A172 (cell line): ENCODE data around the gene SCGB1D1.

- RAMPAGE, long total RNA, result no peak
Measured at GRCh38 chr11:61696508-61696976, 16.4 kb downstream of the DAGLA start.

- RAMPAGE, long total RNA, result no peak
Measured at GRCh38 chr11:61745500-61746200, 6.8 kb upstream of the MYRF start.

- RAMPAGE, long total RNA, result no peak
Measured at GRCh38 chr11:61777050-61777901, 15.1 kb downstream of the TMEM258 start.

- RAMPAGE, long total RNA, result no peak
Measured at GRCh38 chr11:61782651-61783455, 9.5 kb downstream of the TMEM258 start.

DNA sequence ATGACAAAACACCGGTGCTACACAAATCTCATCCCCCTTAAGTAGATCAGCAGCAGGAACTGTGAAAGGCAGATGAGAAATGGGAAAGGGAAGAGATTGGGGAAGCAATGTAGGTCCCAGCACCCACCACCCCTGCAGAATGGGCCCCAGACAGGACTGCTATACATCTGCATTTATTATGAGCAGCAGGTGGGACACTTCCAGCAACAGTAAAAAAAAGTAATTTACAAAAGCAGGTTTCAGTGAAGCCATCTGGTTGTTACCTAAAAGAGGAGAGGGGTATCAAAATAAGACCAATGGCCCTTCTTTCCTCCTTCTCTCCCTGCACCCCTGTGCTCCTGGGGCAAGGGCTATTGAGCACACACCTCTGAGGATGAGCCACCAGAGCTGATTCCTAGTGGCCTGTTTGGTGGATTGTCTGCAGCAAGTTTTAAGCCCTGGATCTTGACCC, 3.4 kb downstream of the TMEM258 start:
- RAMPAGE, long total RNA, result no peak

- RAMPAGE, long total RNA, result no peak
Measured at GRCh38 chr11:61802153-61802849, 9.6 kb downstream of the FEN1 start.

GRCh38 chr11:61842140-61842684, 14.1 kb downstream of the FADS2 start:
- RAMPAGE, long total RNA, result no peak

- RAMPAGE, long total RNA, result no peak
Measured at GRCh38 chr11:61861469-61862278, 29.7 kb downstream of the FADS3 start.

DNA sequence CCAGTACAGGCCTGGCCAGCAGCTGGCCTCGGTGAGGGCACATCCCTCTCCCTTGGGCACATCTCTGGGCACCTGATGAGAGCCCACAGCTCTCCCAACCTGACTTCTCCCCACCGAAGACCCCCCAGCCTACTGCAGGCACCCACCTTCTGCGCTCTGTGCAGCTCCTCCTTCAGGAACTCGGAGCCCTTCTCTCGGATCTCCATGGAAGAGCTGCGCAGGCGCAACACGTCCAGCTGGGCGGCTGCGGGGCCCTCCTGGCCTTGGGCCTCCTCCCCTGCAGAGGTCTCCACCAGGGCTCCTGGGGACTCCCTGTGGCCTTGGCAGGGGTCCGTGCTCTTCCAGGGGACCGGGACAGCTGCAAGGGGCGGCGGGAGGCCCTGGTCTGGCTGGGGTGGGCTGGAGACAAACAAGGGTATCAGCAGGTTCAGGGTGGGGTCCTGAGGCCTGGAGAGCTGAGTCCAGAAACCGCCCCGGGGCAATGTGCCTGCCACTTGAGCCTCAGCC, 9.4 kb downstream of the RAB3IL1 start:
- RAMPAGE, long total RNA, result no peak

- RAMPAGE, long total RNA, result no peak
Measured at GRCh38 chr11:61918563-61919462, 1.4 kb upstream of the RAB3IL1 start.

DNA sequence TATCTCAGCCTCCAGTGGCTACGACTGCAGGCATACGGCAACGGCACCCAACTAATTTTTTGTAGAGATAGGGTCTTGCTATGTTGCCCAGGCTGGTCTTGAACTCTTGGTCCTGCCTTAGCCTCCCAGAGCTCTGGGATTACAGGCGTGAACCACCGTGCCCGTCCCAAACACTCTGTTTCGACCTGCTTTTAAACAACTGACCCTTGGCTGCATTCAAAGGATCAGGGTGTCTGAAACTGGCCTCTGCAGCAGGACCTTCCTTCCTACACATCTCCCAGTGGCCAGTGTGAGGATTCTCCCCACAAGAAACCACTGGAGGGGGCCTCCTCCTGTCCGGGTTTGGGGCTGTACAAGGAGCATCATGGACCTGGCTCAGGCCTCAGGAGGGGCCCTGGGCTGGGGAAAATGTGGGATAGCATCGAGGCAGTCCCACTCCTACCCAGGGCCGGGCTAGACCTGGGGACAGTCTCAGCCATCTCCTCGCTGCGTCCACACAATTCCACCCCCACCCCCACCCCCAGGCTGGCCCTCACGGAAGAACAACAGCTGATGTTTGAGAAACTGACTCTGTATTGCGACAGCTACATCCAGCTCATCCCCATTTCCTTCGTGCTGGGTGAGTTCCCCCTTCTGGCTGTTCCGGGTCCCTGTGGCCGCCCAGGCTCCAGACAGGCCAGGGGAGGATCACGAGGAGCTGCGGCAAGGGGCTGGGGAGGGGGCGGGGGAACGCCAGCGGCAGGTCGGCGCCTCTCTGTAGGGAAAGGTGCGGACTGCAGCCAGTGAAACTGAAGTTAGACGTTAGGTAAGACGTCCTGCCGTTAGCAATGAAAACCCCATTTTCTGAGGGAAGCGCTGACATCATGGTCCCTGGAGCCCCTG, 4.7 kb downstream of the BEST1 start:
- RAMPAGE, long total RNA, result no peak

GRCh38 chr11:61966433-61966607, 1.1 kb downstream of the FTH1 start:
- RAMPAGE, long total RNA, result no peak

DNA sequence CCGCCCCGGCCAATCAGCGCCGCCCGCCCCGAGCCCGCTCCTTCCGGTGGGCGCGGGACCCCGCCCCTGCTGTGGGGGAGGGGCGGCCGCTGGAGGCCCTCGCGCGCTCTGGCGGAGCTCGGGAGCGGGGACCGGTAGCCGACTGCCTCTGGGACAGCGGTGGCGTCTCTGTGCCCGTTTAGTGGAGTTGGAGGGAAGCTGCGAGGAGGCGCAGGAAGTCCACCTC, 159 bp upstream of the FTH1 start:
- RAMPAGE, long total RNA, result no peak

- RAMPAGE, long total RNA, result no peak
Measured at GRCh38 chr11:61971158-61972411, 4.2 kb upstream of the FTH1 start.

- RAMPAGE, long total RNA, result no peak
Measured at GRCh38 chr11:62189894-62190436, at the start of gene SCGB1D1. Gene SCGB1D1, plus strand, starts transcription at chr11:62190216.

DNA sequence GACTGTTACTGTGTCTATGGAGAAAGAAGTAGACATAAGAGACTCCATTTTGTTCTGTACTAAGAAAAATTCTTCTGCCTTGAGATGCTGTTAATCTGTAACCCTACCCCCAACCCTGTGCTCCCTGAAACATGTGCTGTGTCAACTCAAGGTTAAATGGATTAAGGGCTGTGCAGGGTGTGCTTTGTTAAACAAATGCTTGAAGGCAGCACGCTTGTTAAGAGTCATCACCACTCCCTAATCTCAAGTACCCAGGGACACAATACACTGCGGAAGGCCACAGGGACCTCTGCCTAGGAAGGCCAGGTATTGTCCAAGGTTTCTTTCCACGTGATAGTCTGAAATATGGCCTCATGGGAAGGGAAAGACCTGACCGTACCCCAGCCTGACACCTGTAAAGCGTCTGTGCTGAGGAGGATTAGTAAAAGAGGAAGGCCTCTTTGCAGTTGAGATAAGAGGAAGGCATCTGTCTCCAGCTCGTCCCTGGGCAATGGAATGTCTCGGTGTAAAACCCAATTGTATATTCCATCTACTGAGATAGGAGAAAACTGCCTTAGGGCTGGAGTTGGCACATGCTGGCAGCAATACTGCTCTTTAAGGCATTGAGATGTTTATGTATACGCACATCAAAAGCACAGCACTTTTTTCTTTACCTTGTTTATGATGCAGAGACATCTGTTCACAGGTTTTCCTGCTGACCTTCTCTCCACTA, 10.5 kb upstream of the ASRGL1 start:
- RAMPAGE, long total RNA, result no peak

DNA sequence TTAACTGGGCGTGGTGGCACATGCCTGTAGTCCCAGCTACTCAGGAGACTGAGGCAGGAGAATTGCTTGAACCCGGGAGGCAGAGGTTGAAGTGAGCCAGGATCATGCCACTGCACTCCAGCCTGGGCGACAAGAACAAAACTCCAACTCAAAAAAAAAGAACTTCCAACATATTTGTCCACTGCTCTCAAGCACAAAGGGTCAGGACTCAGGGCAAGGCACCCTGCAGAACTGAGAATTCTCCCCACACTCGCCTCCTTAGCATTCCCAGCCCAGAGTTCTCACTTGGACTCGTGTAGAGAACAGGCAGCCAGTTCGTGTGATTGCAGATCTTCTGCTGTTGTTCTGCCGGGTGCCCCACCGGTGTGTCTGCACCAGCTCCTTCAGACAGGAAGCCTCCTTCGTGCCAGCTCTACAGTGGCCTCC, 19.8 kb upstream of the SCGB1A1 start:
- RAMPAGE, long total RNA, result no peak

GRCh38 chr11:62420036-62420261, 1.1 kb downstream of the SCGB1A1 start:
- RAMPAGE, long total RNA, result no peak

DNA sequence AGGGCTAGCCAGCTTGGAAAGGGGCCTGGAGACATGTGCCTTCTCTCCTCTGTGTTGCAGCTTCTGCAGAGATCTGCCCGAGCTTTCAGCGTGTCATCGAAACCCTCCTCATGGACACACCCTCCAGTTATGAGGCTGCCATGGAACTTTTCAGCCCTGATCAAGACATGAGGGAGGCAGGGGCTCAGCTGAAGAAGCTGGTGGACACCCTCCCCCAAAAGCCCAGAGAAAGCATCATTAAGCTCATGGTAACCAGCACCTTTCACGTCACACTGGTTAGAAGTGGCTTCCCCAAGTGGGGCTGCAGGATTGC, 3.3 kb downstream of the SCGB1A1 start:
- RAMPAGE, long total RNA, result no peak

DNA sequence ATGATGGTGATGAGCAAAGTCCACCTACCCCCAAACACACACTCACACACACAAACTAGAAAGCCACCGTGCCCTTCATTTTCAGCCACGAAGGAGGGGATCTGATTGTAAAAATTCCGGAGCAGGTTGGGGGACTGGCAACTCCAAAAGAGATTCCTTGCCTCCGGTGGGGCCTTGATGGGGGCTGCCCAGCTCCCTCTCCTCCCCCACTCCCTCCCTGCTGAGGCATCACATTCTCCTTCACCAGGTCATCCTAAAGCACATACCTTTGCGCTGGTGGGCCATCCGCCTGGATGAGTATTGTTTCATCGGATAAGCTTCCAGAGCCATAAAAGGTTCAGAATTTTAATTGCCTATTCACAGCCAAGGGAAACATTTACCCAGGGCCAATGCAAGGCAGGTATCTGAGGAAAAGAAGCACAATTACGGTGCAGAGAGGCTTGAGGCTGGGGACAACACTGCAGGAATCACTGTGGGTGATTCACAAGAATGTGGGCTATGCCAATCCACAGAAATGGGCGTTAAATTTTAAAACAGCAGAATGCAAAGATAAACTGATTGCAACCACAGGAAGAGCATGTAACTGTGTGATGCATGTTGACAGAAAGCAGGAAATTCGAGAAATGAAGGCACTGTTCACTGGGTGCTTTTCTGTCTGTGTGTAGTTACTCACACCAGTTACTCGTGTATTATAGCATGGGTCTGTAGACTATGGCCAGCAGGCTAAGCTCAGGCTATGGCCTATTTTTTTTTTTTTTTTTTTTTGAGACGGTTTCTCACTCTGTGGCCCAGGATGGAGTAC, 7.8 kb downstream of the SCGB1A1 start:
- RAMPAGE, long total RNA, result no peak